Metastatic Breast Carcinoma in the Ovary (tissue), 3 donors: ENCODE measurements around a stretch of chr20.

DNA sequence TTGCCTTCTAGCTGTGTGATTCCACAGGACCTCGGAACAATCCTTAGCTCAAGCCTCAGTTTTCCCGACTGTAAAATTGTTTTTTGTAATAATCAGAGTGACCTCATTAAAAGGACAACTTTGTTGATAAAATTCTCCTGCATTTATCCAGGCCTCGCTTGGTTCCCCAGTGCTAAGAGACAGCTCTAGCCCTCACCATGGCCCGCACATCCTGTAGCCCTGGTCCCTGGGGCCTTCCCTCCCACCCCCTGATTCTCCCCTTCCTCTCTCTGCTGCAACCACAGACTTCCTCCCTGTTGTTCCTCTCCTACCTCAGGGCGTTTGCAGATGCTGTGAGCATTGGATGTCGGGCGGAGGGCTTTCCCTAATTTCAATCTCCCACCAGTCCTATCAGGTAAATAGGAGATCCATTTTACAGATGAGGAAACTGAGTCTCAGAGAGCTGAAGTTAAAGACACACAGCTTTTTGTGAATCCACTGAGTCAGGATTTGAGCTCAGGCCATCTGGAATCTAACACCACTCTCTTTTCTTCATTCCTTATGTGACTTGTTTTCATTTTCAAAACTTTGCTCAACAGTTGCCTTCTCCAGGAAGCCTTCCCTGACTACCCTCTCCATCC lies 106.9 kb downstream of the CEBPB start:
- PRO-cap, 3 experiments: no peak in any of the 3 experiments

GRCh38 chr20:50345819-50346164 lies 155.2 kb downstream of the CEBPB start:
- PRO-cap, 3 experiments: no peak in any of the 3 experiments

DNA sequence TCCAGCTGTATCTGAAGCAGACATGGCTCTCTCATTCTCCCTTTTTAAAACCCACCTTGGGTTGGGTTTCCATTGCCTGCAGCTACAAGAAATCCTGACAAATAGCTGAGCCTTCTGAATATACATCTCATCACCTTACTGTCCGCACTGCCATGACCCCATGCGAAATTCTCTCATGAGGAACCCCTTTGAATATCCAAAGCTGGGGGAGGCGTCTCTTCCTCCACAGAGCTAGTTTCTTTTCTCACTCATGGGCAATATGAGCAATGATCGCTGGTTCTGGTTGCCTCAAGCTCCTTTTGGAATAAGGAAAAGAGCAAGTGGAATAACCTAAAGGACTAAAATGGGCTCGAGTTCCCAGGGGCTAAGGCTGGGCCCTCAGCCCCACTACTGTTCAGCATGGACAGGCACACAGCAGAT lies 156.6 kb downstream of the CEBPB start:
- PRO-cap, 3 experiments: no peak in any of the 3 experiments

DNA sequence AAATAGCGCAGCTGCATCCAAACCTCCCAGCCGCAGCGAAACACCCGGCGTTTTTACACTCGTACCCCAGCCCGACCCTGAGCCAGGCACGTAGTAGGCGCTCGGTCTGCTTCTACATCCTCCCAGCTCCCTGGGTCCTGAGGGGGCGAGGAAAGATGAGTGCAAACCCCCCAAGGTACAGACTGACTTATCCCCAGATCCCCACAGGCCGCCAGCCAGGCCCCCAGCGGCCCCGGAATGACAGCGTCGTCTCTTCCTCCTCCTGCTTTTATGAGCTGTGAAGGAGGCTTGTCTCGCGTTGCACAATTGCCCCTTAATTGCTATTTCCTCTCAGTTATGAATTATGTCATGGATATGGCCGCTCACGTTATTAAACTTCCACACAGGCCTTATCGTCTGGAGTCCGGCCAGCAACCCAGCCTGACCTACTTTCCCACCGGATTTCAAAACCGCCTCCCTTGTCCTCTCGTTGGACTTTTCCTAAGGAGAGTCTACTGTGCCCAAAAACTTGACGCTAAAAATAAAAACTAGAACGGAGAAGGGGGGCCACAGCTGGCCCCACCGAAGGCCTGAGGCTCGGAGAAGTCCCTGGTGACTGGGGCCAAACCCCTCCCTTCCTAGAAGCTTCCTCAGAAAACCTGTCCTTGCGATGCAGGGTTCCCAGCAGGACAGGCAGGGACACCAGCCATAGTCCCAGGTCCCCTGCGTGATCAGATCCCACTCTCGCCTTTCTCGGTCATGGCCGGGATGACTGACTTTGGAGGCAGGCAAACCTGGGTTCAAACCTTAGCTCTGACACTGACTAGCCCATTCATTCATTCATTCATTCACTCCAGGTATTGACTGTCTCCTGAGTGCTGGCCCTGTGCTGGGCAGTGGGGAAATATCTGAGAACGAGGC lies 130.9 kb upstream of the PTPN1 start:
- PRO-cap, 3 experiments: peak in 3 of 3 experiments; most common minus-strand start position 242 of the sequence (in 3)

DNA sequence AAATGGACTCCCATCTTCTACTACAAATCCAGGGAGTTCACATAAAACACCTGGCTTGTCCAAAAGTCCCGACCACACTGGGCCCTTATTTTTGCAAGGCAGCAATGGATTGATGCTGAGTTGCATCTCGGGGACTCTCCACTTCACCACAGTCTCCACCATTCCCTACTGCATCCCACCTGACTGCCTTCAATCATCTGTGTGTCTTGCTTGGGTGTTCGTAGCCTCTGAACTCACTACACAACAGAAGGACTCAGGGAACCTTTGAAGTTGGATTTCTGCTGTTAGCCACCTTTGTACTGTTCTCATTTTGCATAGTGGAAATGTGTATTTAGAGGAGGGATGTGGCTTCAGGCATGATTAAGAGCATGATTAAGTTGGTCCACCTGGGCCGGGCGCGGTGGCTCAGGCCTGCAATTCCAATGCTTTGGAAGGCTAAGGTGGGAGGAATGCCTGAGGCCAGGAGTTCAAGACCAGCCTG lies 121.5 kb upstream of the PTPN1 start:
- PRO-cap, 3 experiments: no peak in any of the 3 experiments

DNA sequence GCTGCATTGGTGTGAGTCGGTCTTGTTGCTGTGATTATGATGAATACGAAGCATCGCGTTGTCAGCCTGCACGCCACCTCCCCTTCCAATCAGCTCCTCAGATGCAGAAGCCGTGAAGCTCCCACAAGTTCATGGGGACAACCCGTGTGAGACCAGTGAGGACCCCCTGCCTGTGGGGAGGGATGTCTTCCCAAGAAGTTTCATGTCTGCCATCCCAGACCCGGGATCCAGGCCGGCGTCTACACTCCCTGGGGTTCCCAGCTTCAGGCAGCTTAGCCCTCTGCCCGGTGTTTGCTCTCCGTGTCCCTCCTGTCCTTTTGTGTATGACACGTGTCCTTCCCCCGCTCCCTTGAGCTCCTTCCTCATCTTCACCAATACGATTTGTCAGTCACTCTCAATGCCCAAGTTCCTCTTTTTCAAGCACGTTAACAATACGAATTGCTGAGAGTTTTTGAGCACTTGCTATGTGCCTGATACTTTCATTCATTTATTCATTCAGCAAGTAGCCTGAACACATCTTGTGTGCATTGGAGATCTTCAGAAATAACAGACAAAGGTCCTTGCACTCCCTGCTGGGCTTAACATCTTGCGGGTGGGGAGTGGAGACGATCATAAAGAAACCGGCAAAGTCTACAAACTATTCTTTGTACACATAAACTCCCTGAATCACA lies 115.6 kb upstream of the PTPN1 start:
- PRO-cap, 3 experiments: no peak in any of the 3 experiments

DNA sequence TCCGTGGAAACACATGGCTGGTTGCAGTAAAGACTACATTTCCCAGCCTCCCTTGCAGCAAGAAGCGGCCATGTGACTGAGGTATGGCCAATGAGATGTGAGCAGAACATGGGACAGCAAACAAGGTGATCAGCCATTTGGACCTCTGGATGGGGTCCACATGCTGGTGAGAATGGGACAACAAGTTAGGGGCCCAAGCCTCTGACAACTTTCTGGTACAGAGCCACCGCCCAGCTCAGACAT lies 42.1 kb upstream of the PTPN1 start:
- PRO-cap, 3 experiments: no peak in any of the 3 experiments

- PRO-cap, 3 experiments: no peak in any of the 3 experiments
These were observed 39.8 kb upstream of the PTPN1 start for GRCh38 chr20:50470369-50470843.

- PRO-cap, 3 experiments: no peak in any of the 3 experiments
These were observed 6.4 kb downstream of the PTPN1 start for GRCh38 chr20:50516406-50517090.

GRCh38 chr20:50517423-50518005 lies 7.3 kb downstream of the PTPN1 start:
- PRO-cap, 3 experiments: no peak in any of the 3 experiments

DNA sequence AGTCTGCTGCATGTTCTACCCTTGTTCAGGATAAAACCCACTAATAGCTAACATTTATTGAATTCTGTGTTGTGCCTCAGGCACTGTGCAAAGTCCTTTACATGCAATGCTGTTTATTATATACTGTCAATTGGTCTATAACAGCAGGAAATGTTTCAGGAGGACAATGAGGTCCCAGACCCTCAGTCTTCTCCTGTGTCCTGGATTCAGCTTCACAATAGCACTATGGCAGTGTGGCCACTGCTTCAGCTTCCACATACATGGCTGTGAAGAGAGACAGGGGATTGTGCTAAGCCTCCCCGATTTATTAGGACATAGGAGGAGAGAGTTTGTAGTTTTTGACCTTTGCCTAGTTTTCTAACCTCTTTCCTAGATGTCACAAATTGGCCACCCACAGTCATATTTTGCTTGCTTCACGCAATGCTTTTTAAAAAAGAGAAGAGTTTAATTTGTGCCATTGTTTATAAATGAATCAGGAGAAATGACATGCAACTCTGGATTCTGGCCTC lies 11.2 kb downstream of the PTPN1 start:
- PRO-cap, 3 experiments: no peak in any of the 3 experiments

GRCh38 chr20:50579657-50580380 lies 69.6 kb downstream of the PTPN1 start:
- PRO-cap, 3 experiments: no peak in any of the 3 experiments

DNA sequence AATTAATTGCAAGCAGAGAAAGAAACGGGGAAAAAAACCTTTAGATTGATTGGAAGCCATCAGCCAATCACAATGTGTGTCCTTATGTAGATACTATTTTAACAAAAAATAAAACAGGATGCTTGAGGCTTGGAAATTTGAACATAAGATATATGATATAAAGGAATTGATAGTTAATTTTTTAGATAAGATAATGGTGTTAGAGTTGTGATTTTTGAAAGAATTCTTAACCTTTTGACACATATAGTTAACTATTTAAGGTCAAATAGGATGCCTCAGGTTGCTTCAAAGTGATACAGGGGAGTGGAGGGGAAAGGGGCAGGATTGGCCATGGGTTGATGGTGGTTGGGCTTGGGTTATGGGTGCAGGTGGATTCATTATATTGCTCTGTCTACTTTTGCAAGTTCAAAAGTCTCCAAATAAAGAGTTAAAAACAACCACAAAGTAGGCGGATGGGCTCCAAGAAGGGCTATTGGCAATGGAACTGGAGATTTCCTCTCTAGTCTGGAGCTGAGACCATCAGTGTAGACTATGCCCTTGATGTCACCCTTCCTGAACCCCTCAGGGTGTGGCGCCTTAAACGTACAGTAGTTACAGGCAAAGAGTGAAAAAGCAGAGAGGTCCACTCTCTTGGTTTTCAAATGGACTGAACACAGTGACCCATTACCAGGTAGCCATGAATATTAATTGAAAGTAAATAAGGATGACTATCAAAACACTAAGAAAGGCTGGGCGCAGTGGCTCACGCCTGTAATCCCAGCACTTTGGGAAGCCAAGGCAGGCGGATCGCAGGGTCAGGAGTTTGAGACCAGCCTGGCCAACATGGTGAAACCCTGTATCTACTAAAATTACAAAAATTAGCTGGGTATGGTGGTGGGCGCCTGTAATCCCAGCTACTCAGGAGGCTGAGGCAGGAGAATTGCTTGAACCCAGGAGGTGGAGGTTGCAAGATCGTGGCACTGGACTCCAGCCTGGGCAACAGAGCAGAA lies 81.2 kb downstream of the PTPN1 start:
- PRO-cap, 3 experiments: peak in 1 of 3 experiments; most common plus-strand start position 605 of the sequence (in 1)

DNA sequence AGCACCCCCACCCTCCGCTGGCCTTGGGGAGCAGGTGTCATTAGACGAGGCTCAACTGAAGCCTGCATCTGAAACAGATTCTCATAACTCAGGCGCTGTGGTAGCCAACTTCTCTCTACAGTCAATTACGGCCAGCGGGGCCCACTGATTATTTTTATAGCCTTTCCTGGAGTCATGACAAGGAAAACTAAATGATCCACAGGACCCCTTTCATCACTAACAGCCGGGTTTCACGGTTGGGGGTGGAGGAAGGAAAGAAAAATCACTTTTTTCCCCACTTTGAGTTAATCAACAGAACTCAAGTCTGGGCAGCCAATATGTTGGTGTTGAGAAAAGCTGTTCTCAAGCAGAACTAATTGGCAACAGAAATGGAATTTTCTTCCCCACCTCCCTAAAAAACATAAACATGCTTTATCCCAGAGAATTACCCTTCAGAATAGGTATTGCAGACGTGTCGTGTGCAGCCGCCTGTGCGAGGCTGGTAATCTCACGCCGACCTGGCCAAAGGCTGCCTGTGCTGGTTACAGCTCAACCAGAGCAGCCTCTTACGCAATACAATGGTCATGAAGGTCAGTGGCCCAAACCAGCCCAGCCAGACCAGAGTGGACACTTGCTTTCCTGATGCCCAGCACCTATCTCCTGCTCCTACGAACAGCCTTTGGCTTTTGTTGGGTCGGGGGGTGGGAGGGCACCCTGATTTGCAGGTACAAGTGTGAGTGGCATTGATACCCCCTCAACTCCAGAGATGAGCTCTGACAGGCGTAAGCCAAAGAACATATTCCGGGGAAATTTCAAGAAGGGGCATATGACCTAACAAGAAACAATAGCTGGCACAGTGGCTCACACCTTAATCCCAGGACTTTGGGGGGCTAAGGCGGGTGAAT lies 11.0 kb downstream of the RIPOR3 start:
- PRO-cap, 3 experiments: peak in 2 of 3 experiments; most common plus-strand start position 595 of the sequence (in 1); most common minus-strand start position 499 of the sequence (in 2)

DNA sequence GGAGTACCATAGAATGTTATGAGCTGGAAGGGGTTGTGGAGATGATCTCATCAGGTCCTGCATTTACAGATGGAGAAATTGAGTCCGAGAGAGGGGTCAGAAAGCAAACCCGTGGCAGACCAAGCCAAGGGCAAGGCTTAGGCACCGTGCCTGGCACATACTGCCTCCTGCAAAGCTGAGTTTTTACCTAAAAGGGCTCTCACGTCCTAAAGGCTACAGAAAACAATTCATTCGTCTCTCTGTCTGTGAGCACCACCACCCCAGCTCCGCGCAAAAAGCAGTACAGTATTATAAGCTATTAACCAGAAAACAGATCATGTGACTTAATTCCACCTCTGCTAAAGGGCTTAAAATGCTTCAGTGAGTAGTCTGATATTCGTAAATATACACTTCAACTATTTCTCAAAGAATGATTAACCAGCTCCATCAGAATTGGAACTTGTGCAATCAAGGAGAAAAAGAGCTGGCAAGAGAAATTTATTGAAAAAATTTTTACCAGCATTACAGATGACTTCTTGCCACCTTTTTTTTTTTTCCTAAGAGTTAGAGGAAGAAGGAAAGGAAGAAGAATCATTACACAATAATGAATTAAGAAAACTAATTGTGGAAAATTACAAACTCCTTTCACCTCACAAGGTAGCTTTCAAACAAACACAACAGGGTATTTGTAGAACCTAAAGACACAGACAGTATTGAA lies 3.4 kb upstream of the PARD6B start:
- PRO-cap, 3 experiments: peak in 1 of 3 experiments; most common plus-strand start position 230 of the sequence (in 1)

DNA sequence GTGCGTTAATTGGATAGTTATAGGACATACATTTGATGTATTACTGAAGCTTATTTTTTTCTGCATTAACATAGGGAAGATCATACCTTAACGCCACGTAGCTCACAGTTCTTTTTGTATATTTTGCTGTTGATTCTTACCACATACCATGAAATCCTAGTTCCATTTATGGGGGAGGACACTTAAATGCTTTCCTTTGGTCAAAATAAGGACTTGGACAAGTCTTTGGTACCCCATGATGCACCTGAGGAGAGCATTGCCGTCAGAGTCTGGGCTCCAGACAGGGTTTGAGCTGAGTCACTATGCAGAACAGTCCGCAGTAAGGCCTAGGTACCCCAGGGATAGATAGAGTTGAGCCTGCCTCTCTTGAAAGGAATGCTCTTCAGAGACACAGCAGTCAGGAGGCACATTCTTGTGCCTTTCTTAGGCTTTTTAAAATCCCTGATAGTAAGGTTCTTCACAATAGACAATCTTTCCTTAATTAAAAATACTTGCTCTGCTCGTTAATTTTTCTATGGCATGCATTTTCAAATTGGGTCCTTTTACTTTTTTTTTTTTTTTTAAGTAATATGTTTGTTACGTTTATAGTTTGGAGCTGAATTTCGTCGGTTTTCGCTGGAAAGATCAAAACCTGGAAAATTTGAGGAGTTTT lies 6.0 kb downstream of the PARD6B start:
- PRO-cap, 3 experiments: no peak in any of the 3 experiments

- PRO-cap, 3 experiments: peak in 3 of 3 experiments; most common plus-strand start chr20:50790928 (in 3); most common minus-strand start chr20:50790802 (in 3)
These were observed 4.4 kb upstream of the BCAS4 start for GRCh38 chr20:50789915-50791428.

- PRO-cap, 3 experiments: peak in 1 of 3 experiments; most common minus-strand start chr20:50870870 (in 1)
These were observed 60.7 kb downstream of the ADNP start for GRCh38 chr20:50870205-50871243.

GRCh38 chr20:50930442-50930787 lies 822 bp downstream of the ADNP start:
- PRO-cap, 3 experiments: peak in 1 of 3 experiments; most common minus-strand start chr20:50930749 (in 1)

DNA sequence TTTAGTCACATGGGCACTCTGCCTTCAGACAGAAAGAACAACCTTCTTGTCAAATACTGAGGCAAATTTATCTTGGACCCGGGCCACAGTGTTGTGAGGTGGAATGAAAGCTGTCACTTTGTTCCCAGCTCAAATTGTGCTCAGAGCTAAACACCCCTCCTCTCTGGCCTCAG lies 23.8 kb downstream of the MOCS3 start:
- PRO-cap, 3 experiments: no peak in any of the 3 experiments